Non-pigmented ciliary epithelial cell (primary cell): Measurements from ENCODE around the genes NINL and DEFB118.

- RRBS = under 1% methylated on average over 26 of the region's 62 CpGs
These were observed at the start of gene NINL for GRCh38 chr20:25585385-25586063. NINL (minus strand) TSS chr20:25585531.

- RRBS = no CpG with 5 or more reads among the region's 59 CpGs
These were observed 166.5 kb upstream of the ZNF337 start for GRCh38 chr20:25862951-25863741.

DNA sequence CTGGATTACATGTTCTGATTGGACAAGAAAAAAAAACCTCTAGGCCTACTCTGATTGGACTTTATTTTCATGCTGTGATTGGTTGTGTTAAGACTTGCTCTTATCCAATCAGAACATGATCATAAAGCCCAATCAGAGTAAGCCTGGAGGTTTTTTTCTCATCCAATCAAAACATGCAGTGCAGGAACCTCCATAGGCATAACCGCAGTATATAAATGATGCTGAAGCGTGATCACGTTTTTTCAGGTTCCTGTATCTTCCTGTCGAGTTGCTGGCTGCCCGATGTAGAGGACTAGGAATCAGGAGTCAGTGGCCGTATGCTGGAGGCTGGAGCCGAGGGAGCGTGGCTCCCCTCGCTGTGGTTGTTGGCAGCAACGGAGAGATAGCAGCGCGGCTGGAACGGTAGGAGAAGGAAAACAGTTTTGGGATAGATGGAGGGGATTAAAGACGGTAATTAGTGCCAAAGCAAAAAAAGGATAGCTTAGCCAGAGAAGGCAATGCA, 439.2 kb upstream of the ZNF337 start:
- RRBS = no CpG with 5 or more reads among the region's 14 CpGs

DNA sequence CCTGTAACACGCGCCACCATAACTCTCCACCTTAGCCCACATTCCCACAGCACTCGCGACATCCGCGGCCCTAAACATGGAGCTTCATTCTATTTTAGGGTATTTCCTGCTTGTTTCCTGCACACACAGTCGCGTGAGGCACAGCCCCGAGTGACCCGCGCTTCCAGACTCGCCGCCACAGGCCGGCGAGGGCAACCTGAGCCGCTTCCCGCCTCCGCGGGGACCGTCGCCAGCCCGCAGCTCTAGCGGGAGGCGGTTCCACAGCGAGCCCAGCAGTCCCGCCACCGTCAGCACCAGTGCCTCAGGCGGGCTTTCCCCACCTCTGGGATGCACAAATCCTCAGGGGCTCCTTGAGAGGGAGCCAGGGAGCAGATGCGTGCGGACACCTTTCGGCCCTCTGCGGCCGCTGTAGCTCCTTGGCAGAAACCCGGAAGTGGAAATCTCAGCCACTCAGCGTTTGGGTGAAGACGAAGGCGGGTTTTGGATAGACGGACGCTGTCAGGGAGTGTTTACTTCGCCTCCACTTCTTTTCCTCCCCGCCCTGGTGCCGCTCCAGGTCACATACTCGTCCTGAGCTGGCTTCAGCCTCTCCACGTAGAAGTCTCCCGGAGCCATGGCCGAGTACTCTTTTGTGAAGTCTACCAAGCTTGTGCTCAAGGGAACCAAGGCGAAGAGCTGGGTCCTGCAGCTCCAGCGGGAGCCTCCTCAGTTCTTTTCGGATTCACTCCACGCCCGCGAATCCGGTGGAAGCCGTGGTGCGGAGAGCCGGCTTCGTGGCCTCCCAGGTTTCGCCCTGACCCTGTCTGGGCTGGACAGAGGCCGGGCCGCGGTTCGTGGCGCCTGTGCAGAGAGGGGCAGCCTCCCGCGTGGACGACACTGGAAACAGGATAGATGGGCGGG, 2177.4 kb upstream of the DEFB115 start:
- RRBS = no CpG with 5 or more reads among the region's 67 CpGs

DNA sequence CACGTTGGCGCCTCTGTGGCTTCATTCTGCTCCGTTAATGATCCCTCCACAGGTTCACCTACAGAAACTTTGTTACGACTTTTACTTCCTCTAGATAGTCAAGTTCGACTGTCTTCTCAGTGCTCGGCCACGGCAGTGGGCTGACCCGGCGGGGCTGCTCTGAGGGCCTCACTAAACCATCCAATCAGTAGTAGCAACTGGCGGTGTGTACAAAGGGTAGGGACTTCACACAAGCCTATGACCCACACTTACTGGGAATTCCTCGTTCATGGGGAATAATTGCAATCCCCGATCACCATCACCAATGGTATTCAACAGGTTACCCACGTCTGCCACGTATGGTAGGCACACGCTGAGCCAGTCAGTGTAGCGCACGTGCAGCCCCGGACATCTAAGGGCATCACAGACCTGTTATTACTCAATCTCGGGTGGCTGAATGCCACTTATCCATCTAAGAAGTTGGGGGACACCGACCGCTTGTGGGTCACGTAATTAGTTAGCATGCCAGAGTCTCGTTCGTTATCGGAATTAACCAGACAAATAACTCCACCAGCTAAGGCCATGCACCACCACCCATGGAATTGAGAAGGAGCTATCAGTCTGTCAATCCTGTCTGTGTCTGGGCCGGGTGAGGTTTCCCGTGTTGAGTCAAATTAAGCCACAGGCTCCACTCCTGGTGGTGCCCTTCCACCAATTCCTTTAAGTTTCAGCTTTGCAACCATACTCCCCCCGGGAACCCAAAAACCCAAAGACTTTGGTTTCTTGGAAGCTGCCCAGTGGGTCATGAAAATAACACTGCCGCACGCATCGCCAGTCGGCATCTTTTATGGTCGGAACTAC, 1959.0 kb upstream of the DEFB115 start:
- RRBS = no CpG with 5 or more reads among the region's 33 CpGs

- RRBS = no CpG with 5 or more reads among the region's 20 CpGs
These were observed 671.2 kb upstream of the DEFB115 start for GRCh38 chr20:30586303-30586604.

- RRBS = no CpG with 5 or more reads among the region's 50 CpGs
These were observed 533.5 kb upstream of the DEFB115 start for GRCh38 chr20:30723783-30724486.

GRCh38 chr20:30741472-30741786, 516.0 kb upstream of the DEFB115 start:
- RRBS = no CpG with 5 or more reads among the region's 7 CpGs

DNA sequence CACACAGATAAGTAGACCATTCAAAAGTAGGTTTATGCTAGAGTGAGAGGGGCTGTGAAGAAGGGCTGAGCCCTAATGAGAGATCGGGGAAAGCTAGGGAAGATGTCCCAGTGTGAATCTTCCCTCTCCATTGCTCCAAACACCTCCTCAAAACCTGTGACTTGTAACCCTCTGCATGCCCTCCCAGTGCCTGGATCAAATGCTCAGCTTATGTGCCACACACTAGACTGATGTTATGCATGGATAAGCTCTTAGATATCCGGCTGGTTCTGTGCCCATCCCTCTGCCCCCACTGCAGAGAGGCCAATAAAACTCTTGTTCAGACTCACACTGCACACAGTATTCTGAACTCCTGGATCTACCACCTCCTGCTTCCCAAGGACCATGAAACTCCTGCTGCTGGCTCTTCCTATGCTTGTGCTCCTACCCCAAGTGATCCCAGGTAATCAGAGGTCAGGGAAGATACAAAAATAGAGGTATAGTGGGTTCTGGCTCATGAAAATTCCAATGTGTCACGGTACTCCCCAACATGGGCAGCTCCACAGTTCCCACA, at the start of gene DEFB118:
DEFB118 (plus strand) TSS at position 335 of the 553 bp plus-strand sequence.
- RRBS = no CpG with 5 or more reads among the region's 3 CpGs

DNA sequence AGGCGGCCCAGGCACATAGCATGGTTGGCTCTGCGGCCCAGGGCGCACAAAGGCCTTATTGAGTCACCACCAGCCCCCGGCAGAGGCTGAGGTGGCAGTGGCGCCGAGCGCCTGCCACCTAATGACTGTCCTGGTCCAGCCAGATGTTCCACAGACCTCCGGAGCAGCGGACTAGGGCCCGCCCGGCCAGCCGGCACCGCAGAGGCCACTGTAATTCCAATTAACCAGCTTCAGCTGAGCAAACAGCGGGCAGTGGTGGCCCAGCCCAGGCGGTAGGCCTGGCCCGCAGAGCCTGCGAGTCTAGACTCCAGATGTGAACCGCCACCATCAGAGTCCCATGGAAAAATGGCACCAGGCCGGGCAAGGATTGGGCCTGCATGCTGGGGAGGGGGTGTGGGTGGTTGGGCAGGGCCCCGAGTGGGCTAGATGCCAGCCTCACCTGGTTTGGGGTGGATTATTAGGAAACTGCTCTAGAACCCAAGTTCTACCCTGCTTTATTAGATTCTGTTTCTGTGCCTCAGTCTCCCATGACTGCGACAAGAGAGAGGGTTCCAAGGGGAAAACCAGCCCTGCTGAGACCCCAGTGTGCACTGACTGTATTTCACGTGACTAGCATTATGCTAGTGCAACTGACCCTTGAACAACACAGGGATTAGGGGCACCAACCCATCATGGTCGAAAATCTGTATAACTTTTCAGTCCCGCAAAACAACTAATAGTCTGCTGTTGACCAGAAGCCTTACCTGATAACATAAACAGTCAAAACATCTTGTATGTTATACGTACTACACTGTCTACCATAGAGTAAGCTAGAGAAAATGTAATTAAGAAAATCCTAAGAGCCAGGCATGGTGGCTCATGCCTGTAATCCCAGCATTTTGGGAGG, 23.9 kb downstream of the MCTS2 start:
- RRBS = 35% methylated on average over 5 of the region's 25 CpGs

- RRBS = no CpG with 5 or more reads among the region's 45 CpGs
These were observed 25.3 kb downstream of the MCTS2 start for GRCh38 chr20:31572236-31573181.

- RRBS = no CpG with 5 or more reads among the region's 12 CpGs
These were observed 10.2 kb upstream of the ID1 start for GRCh38 chr20:31594690-31595559.

DNA sequence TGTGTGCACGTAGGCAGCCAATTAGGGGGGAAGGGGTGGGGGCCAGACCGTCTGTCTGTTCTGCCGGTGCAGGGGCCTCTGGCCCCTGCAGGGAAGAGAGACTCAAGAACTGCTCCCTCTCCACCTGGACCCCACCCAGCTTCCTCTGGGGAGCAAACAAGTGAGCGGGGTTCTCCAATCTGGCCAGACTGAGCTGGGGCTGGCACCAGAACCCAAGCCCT, 707 bp downstream of the COX4I2 start:
- RRBS = no CpG with 5 or more reads among the region's 4 CpGs

DNA sequence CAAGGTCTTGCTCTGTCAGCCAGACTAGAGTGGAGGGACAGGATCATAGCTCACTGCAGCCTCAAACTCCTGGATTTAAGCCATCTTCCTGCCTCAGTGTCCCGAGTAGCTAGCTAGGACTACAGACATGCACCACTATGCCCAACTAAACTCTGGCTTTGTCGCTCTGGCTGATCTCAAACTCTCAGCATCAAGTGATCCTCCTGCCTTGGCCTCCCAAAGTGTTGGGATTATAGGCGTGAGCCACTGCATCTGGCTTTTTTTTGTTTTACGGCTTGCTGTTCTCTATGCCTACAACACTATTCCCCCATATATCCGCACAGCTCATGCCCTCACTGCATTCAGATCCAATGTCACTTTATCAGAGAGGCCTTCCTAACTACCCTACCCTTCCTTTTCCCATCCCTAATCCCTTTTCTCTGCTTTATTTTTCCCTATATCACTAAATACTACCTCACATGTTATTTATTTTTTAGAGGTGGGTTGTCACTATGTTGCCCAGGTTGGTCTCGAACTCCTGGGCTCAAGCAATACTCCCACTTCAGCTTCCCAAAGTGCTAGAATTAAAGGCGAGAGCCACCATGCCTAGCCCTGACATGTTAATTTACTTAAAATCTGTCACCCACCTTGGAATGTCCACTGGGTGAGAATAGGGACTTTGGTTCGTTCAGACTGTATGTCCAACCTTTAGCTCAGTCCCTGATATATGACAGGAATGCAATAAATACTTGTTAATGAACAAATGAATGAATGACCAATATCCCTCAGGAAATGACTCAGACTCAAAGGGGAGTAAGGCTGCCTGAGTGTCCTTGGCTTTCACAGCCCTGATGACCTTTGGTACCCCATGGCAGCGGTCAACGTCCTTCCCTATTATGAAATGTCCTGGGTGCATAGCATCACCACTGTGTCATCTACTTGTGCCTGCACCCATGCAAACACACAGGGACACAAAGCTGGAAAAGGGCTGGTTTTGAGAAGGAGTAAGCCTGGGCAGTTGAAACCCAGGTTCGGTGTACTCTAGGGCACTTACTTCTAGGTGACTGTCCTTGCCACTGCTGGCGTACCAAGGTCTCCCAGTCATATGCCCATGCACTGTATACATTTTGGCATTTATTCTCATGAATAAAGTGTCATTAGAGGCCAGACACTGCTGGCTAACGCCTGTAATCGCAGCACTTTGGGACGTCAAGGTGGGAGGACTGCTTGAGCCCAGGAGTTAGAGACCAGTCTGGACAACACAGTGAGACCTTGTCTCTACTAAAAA, 26.7 kb downstream of the BCL2L1 start:
- RRBS = no CpG with 5 or more reads among the region's 15 CpGs

- RRBS = no CpG with 5 or more reads among the region's 6 CpGs
These were observed 6.5 kb downstream of the PDRG1 start for GRCh38 chr20:31945143-31945863.

GRCh38 chr20:32040572-32041117, 11.4 kb upstream of the HCK start:
- RRBS = no CpG with 5 or more reads among the region's 8 CpGs

DNA sequence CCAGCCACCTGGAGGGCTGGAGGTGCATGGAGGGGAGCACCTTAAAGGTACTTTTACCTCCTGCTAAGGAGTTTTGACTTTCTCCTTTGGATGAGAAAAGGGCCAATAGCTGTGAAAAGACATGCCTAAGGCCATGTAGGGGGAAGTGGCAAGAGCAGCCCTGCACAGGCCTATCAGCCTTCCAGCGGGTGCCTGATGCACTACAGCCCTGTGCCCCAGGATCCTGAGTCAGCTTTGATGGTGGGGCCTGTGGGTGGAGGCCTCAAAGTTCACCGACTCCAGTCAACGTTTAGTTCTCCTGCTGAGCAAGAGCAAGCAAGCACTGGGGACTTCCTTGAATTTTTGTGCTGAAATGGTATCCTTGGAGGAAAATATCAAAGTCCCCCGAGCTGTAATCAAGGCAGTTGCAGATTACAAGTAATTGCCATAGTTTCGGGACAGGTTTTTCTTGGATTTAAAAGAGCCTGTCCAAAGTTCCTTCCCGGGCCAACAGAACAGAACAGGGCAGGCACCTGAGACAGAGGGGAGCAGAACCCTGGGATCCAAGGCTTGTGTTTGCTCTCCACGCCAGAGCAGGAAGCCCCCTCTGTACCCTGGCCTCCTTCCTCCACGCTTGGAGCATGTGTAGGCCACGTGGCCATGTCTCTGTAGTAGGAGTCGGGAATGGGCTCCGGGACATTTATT, 25.5 kb downstream of the PLAGL2 start:
- RRBS = no CpG with 5 or more reads among the region's 11 CpGs

- RRBS = no CpG with 5 or more reads among the region's 6 CpGs
These were observed 19.4 kb downstream of the PLAGL2 start for GRCh38 chr20:32187970-32188617.

GRCh38 chr20:32189242-32190035, 18.1 kb downstream of the PLAGL2 start:
- RRBS = no CpG with 5 or more reads among the region's 35 CpGs

GRCh38 chr20:32203636-32204527, 3.7 kb downstream of the PLAGL2 start:
- RRBS = no CpG with 5 or more reads among the region's 10 CpGs